HepG2 (cell line): ENCODE data around the gene SLC38A4.

GRCh38 chr12:46219436-46220764 is 48.9 kb downstream of the SLC38A1 start:
- RRBS, 2 experiments, result no CpG with 5 or more reads among the region's 12 CpGs
CAGE:
- cytosol, long polyA minus RNA, result no peak
- cytosol, long polyA plus RNA, result no peak
- long polyA plus RNA, result no peak
- nucleus, long polyA minus RNA, result no peak
- nucleus, long polyA plus RNA, result no peak

- RRBS, 2 experiments, result no CpG with 5 or more reads among the region's 5 CpGs
CAGE:
- cytosol, long polyA minus RNA, result no peak
- cytosol, long polyA plus RNA, result no peak
- long polyA plus RNA, result no peak
- nucleus, long polyA minus RNA, result no peak
- nucleus, long polyA plus RNA, result no peak
Measured at GRCh38 chr12:46359644-46360436, 12.7 kb downstream of the SLC38A2 start.

GRCh38 chr12:46363702-46364777 is 8.5 kb downstream of the SLC38A2 start:
- RRBS, 2 experiments, result no CpG with 5 or more reads among the region's 11 CpGs
CAGE:
- cytosol, long polyA minus RNA, result start-site peak on the minus strand at chr12:46363967-46364000, 210 reads; start-site peak on the minus strand at chr12:46364397-46364553, 1,310 reads; start-site peak on the minus strand at chr12:46364651-46364704, 424 reads
- cytosol, long polyA plus RNA, result no peak
- long polyA plus RNA, result start-site peak on the minus strand at chr12:46364639-46364700, 401 and 506 reads in 2 replicates
- nucleus, long polyA minus RNA, result no peak
- nucleus, long polyA plus RNA, result no peak

DNA sequence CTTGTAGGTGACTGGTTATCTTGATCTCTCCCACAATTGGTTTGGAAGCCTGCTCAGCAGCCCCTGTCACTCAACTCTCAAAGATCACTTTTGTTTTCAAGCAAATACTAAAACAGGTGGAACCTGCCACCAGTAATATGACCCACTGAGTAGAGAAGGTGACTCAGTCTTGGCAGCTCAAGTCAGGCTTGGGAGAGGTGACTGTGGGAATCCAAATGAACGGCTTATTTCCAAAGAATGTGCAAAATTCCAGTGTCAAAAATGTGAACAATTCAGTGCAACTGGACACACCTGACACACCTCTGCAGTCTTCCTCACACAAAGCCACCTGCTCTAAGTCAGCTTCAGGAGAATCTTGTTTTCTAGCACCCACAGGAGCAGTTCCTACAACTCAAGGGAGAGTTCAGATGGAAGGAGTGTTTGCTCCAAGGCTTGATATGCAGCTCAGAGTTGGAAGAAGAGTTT is 83.3 kb upstream of the SLC38A2 start:
- RRBS, 2 experiments, result no CpG with 5 or more reads among the region's 1 CpG
CAGE:
- cytosol, long polyA minus RNA, result no peak
- cytosol, long polyA plus RNA, result no peak
- long polyA plus RNA, result no peak
- nucleus, long polyA minus RNA, result no peak
- nucleus, long polyA plus RNA, result no peak

DNA sequence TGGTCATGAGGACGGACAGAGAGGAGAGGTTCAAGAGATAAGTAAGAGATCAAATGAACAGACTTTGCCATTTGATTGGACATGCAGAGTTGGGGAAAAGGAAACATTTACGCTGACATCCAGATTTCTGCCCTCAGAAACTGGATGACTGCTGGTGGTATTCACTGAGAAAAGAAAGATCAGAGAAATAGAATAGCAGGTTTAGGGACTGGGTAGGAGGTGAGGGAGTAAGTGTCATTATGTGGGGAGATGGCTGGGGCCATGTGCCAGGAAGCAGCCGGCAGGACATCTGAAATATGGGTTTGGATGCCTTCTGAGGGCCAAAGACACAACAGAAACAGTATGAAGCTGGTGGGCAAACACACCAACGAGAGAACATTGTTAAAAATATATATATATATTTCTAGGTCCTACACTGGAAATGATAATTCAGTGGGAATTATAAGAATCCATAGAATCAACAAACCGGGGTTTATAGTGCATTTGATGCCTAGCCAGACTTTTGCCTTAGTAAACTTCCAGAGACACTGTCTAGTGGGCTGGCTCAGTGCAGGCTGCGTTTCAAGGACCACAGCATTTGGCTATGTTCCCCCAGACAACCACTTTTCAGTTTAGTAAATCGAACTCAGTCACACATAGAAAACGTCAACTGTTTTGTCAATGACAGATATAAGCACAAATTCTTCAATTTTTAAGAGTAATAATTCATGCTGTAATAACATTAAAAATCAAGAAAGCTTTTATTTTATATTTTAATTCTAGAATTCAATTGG is 42.1 kb downstream of the SLC38A4 start:
- RRBS, 2 experiments, result no CpG with 5 or more reads among the region's 8 CpGs
CAGE:
- cytosol, long polyA minus RNA, result no peak
- cytosol, long polyA plus RNA, result no peak
- long polyA plus RNA, result no peak
- nucleus, long polyA minus RNA, result no peak
- nucleus, long polyA plus RNA, result no peak

- RRBS, 2 experiments, result no CpG with 5 or more reads among the region's 23 CpGs
CAGE:
- cytosol, long polyA minus RNA, result no peak
- cytosol, long polyA plus RNA, result no peak
- long polyA plus RNA, result no peak
- nucleus, long polyA minus RNA, result no peak
- nucleus, long polyA plus RNA, result no peak
Measured at GRCh38 chr12:46825859-46826402, at the start of gene SLC38A4. Gene SLC38A4 (minus strand): TSS chr12:46825997.

DNA sequence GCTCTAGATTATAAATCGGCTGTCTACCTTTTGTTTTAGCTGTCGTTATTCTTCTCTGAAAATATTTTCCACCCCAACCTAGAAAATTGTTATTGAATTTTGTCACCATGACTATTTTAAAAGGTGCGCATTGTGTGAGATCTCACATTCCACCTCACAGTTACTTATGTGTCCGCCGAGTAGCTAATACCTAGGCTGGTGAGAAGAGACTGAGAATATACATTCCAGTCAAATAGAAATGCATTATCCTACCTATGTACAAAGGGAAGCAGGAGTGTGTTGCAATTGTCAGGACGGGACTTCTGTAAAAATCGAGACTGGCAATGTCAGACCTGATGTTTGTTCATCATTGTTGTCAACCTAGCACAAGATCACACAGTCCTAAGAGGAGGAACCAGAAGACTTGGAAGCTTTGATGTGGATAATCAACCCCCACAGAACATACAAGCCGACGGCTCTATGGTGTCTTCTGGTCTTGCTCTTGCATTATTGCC is 108.8 kb upstream of the SLC38A4 start:
- RRBS, 2 experiments, result no CpG with 5 or more reads among the region's 9 CpGs
CAGE:
- cytosol, long polyA minus RNA, result no peak
- cytosol, long polyA plus RNA, result no peak
- long polyA plus RNA, result no peak
- nucleus, long polyA minus RNA, result no peak
- nucleus, long polyA plus RNA, result no peak

DNA sequence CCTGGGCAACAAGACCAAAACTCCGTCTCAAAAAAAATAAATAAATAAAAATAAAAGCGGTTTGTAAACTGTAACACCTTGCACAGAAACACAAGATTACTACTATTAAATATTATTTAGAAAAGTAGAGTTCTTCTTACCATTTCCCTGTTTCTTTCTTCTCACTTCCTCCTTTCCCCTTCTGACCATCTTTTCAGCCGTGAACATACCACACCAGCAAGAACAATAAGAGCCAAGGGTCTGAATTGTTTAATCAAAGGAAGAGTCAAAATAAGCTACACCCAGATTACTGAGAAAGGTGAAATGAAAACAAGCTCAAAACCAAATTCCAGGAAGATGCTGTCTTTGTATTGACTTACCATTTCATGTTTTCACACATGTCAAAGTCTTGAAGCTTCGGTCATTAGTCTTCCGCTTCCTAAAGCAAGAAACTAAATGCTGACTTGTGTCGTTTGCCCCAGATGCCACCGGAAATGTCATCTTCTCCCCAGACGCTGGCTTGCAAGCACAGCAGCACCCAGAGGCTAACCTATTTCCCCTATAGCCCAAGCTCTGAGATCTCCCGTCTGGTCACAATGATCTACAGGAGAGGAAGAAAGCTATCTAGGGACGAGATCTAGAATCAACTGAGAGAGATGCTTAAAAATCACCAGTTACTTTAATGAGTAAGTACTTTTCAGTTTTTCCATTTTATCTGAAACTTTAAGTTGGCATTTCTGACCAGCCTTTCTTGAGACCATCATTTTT is 136.4 kb upstream of the AMIGO2 start:
- RRBS, 2 experiments, result no CpG with 5 or more reads among the region's 10 CpGs
CAGE:
- cytosol, long polyA minus RNA, result no peak
- cytosol, long polyA plus RNA, result no peak
- long polyA plus RNA, result no peak
- nucleus, long polyA minus RNA, result no peak
- nucleus, long polyA plus RNA, result no peak

DNA sequence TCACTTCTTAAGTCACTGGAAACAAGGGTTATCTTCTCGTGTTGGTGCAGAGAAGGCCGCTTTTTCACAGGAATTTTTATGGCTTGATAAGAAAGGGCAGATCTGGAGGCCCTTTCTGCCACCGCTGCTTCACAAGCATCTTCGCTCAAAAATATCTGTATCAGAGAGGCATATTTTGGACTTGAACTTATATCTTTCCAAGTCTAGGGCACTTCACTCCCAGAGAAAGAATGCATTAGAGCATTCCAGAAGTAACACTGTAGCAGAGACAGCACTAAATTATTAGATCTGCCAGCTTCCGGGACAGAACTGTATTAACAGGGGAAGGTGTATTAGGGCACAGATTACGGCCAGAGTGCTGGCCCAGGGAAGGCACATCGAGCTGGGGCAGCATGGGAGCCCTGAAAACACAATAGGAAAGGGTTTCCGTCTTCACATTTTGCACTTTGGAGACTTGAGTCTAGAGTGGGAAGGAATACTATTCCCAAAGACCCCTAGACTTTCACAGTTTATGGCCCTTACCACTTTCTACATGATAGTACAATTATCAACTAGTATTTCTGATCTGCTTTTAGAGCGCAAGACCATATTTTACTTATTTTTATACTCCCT is 151.8 kb upstream of the AMIGO2 start:
- RRBS, 2 experiments, result no CpG with 5 or more reads among the region's 9 CpGs
CAGE:
- cytosol, long polyA minus RNA, result no peak
- cytosol, long polyA plus RNA, result no peak
- long polyA plus RNA, result no peak
- nucleus, long polyA minus RNA, result no peak
- nucleus, long polyA plus RNA, result no peak

DNA sequence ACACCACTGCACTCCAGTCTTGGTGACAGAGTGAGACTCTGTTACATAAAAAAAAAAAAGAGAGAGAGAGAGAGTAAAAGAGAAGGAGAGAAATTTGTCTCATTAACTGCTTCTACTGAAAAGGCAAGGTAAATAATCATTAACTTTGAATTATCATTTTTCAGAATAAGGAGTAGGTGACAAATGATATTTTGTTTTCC is 108.8 kb downstream of the RPAP3 start:
CAGE:
- cytosol, long polyA minus RNA, result no peak
- cytosol, long polyA plus RNA, result no peak
- long polyA plus RNA, result no peak
- nucleus, long polyA minus RNA, result no peak
- nucleus, long polyA plus RNA, result no peak

GRCh38 chr12:47717521-47718158 is 7.7 kb downstream of the ENDOU start:
- RRBS, 2 experiments, result no CpG with 5 or more reads among the region's 12 CpGs
CAGE:
- cytosol, long polyA minus RNA, result no peak
- cytosol, long polyA plus RNA, result no peak
- long polyA plus RNA, result no peak
- nucleus, long polyA minus RNA, result no peak
- nucleus, long polyA plus RNA, result no peak

DNA sequence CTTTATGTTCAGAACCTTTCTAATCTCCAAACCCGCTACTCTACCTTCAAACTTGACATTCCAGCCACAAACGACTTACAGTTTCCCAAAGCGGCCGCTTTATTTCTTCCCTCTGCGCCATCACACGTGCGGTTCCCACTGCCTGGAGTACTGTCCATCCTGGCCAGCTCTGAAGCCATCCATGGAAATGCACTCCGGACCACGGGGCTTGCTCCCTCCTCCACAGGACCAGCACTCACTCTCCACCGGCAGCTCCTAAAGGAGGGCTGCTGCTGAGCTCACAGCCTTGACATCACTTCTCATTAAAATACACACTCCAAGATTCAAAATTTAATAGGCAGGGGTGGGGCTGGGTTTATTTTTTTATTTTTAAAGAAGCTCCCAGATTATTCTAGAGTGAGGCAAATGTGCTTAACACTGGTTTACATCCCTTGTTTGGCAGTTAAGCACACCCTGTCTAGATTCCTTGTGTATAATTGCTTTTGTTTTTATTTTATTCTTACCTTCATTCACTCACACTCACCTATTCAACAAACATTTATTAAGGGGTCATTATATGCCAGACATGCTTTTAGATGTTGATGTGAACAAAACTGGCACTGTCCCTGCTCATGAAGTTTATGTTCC is 2.1 kb upstream of the SLC48A1 start:
- RRBS, 2 experiments, result 2 to 9% methylated on average over 3 of the region's 10 CpGs
CAGE:
- cytosol, long polyA minus RNA, result no peak
- cytosol, long polyA plus RNA, result no peak
- long polyA plus RNA, result no peak
- nucleus, long polyA minus RNA, result no peak
- nucleus, long polyA plus RNA, result no peak

DNA sequence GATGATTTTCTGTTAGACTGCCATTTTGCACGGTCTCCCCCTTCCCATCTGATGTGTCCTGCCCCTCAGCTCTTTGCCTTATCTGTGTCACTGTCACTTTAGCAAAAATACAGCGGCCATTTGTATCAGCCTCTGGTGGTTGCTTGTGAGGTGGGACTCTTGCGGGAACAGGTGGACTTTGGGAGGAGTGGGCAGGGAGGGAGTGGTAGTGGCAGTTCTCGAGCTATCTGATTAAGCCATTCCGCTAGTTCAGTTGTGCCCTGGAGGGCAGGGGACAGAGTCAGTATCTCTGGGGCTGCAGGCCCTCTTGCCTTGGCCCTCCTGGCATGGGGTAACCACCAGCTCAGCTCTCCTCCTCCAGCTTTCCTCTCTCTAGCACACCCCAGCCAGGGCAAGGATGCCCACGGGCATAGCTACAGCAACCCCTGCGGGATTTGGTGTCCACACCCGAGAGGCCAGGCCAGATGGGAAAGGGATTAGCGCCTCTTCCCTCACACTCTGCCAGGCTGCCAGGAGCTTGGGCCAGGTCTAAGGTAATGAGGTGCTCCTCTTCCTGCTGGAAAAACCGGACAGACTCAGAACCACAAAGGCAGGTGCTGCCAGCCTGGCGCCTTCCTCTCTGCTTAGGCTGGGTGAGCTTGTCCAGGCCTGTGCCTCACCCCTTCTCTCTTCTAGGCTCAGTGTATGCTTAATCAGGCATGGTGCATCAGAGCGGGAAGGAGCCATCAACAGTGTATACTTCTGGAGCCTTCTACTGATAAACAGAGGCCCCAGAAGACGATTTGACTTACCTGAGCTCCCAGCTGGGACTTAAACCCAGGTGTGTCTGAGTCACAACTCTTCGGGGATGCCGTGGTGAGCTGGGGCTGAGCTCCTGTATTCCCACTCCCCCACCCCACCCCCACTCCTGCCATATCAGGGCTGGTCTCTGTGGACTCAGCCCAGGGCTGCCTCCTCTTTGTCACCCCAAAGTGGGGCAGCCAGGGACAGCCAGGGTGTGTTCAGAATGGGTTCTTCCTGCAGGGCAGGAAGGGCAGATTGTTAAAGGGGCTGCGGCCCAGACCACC is 8.8 kb downstream of the SLC48A1 start:
- RRBS, 2 experiments, result no CpG with 5 or more reads among the region's 16 CpGs
CAGE:
- cytosol, long polyA minus RNA, result no peak
- cytosol, long polyA plus RNA, result no peak
- long polyA plus RNA, result no peak
- nucleus, long polyA minus RNA, result no peak
- nucleus, long polyA plus RNA, result no peak

DNA sequence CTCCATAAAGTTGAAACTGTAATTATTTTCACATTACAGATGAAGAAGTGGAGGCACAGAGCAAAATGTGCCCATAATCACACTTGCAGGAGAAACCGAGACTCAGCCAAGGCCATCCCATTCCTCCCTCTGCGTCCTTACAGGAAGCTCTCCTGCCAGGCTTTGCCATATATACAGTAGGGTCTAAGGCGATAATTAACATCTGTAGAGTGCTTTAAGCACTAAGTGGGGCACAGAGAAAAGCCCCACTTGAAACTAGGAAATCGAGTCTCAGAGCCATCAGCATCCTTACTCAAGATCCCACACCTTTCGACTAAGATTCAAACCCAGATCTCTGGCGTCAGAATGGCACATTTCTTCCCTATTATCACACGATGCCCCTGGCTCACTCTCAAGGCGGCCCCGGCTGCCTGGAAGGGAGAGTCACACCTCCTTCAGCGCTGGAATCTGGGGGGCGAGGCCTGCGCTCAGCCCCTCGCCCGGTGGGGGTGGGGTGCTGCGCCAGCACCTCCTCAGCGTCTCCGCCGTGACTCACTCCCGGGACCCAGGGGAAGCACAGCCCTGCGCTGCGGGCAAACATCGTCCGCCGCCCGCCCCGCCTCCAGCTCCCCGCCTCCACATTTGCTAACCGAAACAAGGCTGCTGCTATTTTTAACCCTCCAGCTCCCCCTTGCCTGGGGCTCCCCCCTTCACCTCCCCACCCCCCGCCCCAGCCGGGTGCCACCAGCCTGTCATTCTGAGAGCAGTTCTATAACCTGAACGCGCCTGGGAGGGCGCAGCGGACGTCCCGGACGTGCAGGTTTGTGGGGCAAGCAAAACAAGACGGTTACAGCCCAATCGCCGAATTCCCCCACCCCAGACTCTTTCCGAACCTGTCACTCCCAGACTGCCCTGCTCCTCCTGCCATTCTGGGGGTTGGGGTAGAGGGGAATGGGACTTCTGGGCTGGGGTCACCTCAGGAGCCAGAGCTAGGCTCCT is 6.9 kb downstream of the HDAC7 start:
- RRBS, 2 experiments, result 50 to 56% methylated on average over 17 of the region's 41 CpGs
CAGE:
- cytosol, long polyA minus RNA, result no peak
- cytosol, long polyA plus RNA, result no peak
- long polyA plus RNA, result no peak
- nucleus, long polyA minus RNA, result start-site peak on the minus strand centred at position 284 of the sequence, 226 bp wide, 6 reads
- nucleus, long polyA plus RNA, result no peak

DNA sequence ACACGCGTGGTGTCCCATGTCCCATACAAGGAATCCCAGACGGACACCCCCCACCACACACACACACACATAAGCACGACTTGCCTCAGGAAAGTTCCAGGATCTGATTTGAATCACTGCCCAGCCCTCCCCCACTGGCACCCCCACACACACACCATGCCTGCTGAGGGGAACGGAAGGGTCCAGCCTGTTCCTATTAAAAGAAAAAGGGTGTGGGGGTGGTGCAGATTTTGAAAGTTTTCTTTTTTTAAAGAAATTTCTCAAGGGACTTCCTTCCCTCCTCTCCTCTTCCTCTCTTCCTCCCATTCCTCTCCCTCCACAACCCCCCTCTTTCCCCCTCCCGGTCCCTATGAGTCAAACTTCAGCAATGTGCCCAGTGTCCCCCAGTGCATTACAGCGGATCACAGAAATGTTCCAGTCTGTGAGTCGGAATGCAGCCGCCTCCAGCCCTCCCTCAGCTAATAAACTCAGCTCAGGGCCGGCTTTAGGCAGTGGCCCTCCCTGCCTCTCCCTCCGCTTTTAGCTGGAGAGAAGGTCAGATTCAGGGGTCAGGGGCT is 774 bp upstream of the HDAC7 start:
- RRBS, 2 experiments, result no CpG with 5 or more reads among the region's 11 CpGs
CAGE:
- cytosol, long polyA minus RNA, result no peak
- cytosol, long polyA plus RNA, result no peak
- long polyA plus RNA, result no peak
- nucleus, long polyA minus RNA, result no peak
- nucleus, long polyA plus RNA, result start-site peak on the minus strand centred at position 193 of the sequence, 313 bp wide, 26 and 33 reads in 2 replicates

DNA sequence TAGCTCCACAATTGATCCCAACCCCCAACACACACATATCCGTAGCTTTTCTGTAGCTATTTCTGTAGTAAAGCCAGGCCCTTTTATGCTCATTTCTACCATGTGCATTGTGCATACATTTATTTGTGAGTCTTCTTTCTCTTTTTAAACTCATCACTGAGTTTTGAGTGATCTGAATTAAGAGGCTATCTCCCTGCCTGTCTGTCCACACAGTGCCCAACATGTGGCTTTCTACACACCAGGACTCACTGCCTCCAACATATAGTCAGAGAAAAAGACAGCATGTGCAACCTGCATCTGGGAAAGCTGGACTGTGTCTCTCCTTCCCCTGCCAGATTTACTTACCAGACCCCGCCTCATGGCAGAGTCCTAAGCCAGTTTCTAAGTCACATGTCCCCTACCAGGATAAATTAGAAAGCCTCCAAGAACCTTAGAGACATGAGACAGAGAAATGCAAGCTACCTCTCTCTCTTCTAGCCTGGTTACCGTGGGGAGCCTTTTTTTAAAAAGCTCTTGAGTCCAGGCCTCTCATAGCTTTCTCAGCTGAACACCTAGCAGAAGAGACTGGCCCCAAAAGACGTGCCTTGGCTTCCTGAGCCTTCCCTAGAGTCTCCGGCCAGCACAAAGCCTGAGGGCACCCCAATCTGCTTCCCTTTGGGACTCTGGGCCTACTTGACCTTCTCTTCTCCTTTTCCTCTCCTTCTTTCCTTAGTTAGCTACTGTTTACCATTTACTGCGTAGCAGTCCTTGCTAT is 2.7 kb upstream of the HDAC7 start:
- RRBS, 2 experiments, result no CpG with 5 or more reads among the region's 6 CpGs
CAGE:
- cytosol, long polyA minus RNA, result no peak
- cytosol, long polyA plus RNA, result no peak
- long polyA plus RNA, result no peak
- nucleus, long polyA minus RNA, result no peak
- nucleus, long polyA plus RNA, result no peak

DNA sequence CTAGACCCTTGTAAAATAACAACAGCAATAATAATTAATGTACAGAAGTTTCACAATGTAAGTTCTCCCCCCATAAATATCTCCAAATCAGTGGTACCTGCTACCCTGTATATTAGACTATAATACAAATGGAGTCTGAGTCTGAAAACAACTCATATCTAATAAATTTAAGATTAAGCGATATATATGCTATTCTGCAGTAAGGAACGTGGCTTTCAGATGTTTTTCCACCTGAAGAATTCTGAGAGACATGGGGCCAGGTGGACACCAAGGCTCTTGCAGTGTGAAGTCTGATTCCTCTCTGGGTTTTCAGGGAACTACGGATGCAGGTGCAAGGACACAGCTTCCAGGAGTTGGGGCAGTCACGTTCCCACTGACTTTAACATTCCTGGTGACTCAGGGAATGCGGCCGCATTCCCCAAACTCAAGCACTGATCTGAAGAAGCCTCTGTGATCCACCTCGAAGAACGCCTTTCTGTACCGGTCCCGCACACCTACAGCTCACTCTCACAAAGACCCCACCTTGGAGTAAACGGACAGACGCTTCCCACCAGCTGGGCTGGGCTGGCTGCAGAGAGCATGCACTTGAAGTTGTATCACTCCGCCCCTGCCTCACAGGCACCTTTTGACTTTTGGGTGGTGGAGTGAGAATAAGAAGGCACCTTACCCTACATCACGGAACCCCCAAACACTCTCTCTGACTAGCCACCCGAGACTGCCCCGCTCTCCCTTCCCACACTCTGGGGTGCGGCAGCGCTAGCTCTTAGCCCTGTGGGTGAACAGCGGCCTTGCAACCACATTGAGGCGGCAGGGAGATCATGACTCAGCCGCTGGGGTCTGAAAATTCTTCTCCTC is 23.5 kb upstream of the HDAC7 start:
- RRBS, 2 experiments, result no CpG with 5 or more reads among the region's 21 CpGs
CAGE:
- cytosol, long polyA minus RNA, result no peak
- cytosol, long polyA plus RNA, result no peak
- long polyA plus RNA, result no peak
- nucleus, long polyA minus RNA, result no peak
- nucleus, long polyA plus RNA, result no peak

DNA sequence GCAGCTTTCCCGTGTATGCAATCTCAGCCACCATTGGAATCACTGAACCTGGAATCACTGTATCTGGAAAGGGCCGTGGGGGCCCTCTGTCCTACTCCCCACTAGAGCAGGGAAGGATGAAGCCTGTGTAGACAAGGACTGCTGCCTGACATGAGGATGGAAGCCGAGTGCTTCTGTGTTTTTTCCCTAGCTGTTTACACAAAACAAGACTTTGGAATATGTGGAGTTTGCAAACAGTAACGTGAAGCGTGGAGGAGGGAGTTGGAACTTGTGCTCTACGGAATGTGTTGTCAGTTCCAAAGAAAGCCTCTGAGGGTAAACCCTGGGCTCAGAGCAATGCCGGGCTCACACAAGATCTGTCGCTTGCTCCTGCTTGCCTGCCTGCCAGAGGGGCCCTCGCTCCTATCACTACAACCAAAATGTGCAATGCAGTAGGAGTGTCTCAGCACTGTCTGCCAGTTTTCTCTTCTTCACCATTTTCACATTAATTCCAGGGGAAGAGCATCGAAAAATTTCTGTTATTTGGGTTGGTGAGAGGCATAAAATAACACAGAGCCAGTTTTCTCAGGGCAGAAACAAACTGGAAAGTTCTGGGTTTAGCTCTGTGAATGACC is 32.5 kb upstream of the HDAC7 start:
- RRBS, 2 experiments, result no CpG with 5 or more reads among the region's 10 CpGs
CAGE:
- cytosol, long polyA minus RNA, result no peak
- cytosol, long polyA plus RNA, result no peak
- long polyA plus RNA, result no peak
- nucleus, long polyA minus RNA, result no peak
- nucleus, long polyA plus RNA, result no peak

GRCh38 chr12:47863369-47863909 is 41.4 kb downstream of the VDR start:
- RRBS, 2 experiments, result no CpG with 5 or more reads among the region's 11 CpGs
CAGE:
- cytosol, long polyA minus RNA, result no peak
- cytosol, long polyA plus RNA, result no peak
- long polyA plus RNA, result no peak
- nucleus, long polyA minus RNA, result no peak
- nucleus, long polyA plus RNA, result no peak

DNA sequence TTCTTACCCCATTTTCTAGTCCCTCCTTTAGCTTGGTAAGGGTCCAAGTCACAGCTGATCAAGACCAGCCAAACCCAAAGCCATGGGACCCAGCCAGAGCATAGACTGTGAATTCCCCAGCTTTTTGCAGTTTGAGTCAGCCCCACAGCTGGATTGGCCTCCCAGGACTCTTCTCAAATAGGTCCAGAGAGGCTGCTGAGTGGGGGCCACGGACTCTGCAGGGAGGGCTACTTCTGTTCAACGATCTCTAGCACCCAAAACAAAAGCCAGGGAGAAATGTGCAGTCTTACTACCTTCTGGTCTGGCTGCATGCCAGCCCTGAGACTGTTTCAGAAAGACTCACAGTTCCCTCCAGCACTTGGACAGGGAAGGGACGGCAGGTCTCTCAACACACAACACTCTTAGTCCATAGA is 1.6 kb downstream of the VDR start:
- RRBS, 2 experiments, result no CpG with 5 or more reads among the region's 3 CpGs
CAGE:
- cytosol, long polyA minus RNA, result no peak
- cytosol, long polyA plus RNA, result no peak
- long polyA plus RNA, result no peak
- nucleus, long polyA minus RNA, result no peak
- nucleus, long polyA plus RNA, result no peak